Metastatic Breast Carcinoma in the Brain (tissue), 10 donors: ENCODE measurements around the genes BTBD7, COX8C, PPP4R4 and SERPINA10.

GRCh38 chr14:93332703-93333645 is at the start of gene BTBD7:
BTBD7 (minus strand) TSS chr14:93333036.
- PRO-cap, 10 experiments: peak in 10 of 10 experiments; most common plus-strand start chr14:93333182 (in 7); most common minus-strand start chr14:93333018 (in 9)

- PRO-cap, 10 experiments: peak in 1 of 10 experiments; most common plus-strand start chr14:93347118 (in 1); most common minus-strand start chr14:93347008 (in 1)
These were observed at the start of gene COX8C for GRCh38 chr14:93346671-93347257. COX8C (plus strand) TSS chr14:93347182.

DNA sequence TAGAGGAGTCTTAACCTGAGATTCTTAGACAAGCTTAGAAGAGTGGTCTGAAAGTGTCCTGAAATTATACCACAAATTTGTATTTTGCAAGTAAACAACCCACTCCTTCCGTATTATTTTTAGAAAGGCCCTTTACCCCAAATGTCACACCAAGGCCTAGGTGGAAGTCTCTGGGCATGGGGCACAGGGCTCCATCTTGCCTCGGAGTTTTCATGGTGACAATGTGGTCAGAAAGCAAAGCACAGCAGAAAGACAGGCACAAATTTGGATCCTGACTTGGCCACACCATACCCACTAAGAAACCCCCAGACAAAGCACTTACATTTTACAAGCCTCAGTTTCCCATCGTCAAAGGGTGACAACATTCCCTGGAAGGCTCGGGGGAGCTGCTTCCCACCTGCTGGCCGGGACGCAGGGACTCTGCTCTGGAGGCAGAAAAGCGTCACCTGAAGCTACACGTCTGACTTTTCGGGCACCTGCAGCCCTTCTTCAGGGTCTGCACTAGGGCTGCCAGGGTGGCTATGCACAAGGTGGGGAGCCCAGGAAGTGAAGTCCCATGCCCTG is 37.5 kb downstream of the PRIMA1 start:
- PRO-cap, 10 experiments: no peak in any of the 10 experiments

DNA sequence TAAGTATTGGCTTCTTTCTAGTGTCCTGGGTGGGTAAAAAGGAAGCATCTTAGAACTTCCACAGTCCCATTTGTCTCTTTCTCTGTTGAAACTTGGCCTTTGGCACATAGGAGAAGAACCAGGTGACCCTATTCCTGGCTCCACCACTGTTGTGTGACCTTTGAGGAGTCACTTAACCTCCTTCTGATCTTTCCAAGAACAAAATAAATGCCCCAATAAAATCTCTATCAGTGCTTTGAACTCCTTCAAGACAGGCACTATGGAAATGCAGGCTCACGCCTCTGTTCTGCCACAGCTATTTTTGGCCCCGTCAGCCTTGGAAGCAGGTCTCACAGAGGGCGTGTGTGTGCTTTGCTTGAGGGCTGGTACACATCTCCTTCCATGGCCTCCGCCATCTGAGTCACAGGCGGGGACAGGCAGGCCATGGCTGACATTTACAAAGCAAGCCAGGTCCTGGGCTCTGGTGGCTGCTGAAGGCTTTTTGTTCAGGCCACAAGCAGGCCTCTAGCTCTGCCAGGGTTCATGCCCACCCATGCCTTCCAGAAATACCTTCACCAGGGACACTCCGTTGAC is 16.1 kb downstream of the PRIMA1 start:
- PRO-cap, 10 experiments: no peak in any of the 10 experiments

DNA sequence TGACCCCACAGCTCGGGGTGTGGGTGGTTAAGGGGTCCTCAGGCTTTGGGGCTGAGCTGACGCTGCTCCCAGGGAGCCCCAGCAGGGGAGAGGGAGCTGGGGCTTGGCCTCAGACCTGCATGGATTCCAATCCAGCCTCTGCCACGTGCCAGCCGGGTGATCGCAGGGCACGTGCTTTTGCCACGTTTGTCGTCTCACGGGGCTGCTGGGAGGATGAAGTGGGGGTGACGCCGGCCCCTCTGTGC is 36.2 kb upstream of the PRIMA1 start:
- PRO-cap, 10 experiments: no peak in any of the 10 experiments

DNA sequence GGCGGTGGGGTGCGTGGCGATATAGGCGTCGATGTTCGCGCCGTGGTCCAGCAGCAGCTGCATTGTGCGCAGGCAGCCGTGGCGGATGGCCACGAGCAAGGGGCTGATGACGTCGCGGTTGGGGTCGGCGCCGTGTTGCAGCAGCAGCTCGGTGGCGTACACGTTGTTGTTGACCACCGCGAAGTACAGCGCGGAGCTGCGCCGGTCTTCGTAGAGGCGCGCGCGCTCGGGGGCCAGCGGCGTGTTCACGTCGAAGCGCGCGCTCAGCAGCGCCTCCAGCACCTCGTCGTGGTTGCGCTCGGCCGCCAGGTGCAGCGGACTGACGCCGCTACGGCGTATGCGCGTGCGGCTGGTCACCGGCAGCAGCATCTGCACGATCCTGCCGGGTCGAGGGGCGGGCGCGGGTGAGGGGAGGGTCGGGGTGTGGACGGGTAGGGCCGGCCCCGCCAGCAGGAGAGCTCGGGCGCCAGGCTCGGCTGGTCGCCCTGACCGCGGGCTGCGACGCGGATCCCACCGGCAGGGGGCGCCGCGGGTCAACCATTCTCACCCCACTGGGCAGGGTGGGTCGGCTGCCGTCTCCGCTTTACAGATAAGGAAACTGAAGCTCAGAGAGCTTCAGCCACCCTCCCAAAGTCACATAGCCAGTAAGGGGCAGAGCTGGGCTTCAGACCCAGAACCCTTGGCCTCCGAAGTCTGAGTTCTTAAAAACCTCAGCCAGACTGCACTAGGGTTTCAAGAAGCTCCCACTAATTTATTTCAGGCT is 12.3 kb downstream of the FAM181A start:
- PRO-cap, 10 experiments: no peak in any of the 10 experiments

GRCh38 chr14:94045230-94045454 is 19.0 kb downstream of the OTUB2 start:
- PRO-cap, 10 experiments: no peak in any of the 10 experiments

GRCh38 chr14:94110337-94111451 is 18.7 kb downstream of the IFI27L2 start:
- PRO-cap, 10 experiments: peak in 10 of 10 experiments; most common plus-strand start chr14:94110736 (in 10); most common minus-strand start chr14:94110631 (in 2)

DNA sequence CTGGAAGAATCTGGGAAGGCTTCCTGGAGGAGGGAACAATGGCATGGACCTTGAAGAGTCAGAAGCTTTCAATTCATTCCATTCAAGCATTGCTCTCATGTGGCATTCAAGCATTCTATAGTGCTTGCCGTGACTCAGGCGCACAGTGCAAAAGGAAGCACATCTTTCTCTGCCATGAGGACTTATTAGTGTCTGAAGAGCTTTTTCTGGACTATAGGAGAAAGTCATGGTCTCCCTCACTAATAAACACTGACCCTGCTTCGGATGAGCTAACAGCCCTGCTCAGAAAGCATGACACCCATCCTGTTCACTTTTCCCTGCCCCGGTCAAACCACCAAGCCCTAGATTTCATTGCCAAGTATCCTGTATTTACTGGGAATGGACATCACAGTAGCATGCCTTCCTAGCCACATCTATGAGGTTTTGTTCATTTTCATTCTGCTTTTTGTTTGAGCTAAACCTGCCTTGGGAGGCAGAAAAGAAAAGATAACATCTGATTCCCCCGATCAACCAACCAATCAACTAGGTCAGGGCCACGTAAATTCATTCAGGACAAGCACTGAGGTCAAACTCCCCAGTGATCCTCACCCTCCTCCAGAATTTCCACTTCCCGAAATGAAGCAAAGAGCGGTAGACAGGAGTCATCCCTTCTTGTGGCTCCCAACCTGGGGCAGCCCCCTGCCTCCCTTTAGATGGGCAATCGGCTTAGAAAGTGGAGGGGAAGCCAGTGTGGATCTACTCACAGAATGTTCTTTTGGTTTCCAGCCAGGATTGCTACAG is 15.1 kb downstream of the IFI27L2 start:
- PRO-cap, 10 experiments: peak in 1 of 10 experiments; most common plus-strand start position 706 of the sequence (in 1); most common minus-strand start position 417 of the sequence (in 1)

GRCh38 chr14:94162085-94162301 is 12.1 kb upstream of the PPP4R4 start:
- PRO-cap, 10 experiments: no peak in any of the 10 experiments

GRCh38 chr14:94173366-94174493 is at the start of gene PPP4R4:
PPP4R4 (plus strand) TSS chr14:94174322.
- PRO-cap, 10 experiments: peak in 2 of 10 experiments; most common plus-strand start chr14:94174129 (in 2); most common minus-strand start chr14:94173937 (in 2)

GRCh38 chr14:94292995-94293596 is at the start of gene SERPINA10:
SERPINA10 (minus strand) TSS chr14:94293268.
- PRO-cap, 10 experiments: no peak in any of the 10 experiments

GRCh38 chr14:94317231-94317658 is 5.9 kb downstream of the SERPINA6 start:
- PRO-cap, 10 experiments: peak in 1 of 10 experiments; most common plus-strand start chr14:94317508 (in 1)

GRCh38 chr14:94441424-94441823 is 11.2 kb downstream of the SERPINA11 start:
- PRO-cap, 10 experiments: no peak in any of the 10 experiments

DNA sequence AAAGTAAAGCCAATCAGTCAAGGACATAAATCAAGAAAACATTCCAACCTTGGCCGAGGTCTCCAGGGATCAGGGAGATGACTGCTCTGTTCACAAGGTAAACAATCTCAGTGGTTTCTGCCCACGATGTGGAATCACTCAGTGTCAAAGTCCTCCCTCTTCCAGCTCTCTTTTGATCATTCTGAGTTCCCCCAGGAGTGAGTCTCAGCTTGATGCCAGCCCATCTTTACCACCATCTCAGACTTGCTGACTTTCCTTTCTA is 4.8 kb upstream of the SERPINA9 start:
- PRO-cap, 10 experiments: no peak in any of the 10 experiments

- PRO-cap, 10 experiments: no peak in any of the 10 experiments
These were observed 3.3 kb downstream of the SERPINA5 start for GRCh38 chr14:94584192-94585306.

DNA sequence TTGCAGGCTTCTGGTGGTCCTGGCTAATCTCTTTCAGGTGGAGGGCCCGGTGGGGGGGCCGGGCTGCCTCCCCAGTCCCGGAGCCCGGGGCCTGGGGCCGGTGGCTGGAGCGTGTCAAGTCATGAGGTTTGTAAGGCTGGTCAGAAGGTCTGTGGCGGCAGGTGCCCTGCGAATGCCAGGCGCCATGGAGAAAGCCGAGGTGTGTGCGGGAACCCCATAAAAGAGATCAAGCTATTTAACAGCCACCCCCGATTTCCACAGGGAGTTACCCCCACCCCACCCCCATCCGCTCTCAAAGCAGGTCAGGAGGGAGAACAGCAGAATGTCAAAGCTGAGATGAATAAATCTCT is 95.0 kb upstream of the GSC start:
- PRO-cap, 10 experiments: peak in 2 of 10 experiments; most common minus-strand start position 71 of the sequence (in 2)

DNA sequence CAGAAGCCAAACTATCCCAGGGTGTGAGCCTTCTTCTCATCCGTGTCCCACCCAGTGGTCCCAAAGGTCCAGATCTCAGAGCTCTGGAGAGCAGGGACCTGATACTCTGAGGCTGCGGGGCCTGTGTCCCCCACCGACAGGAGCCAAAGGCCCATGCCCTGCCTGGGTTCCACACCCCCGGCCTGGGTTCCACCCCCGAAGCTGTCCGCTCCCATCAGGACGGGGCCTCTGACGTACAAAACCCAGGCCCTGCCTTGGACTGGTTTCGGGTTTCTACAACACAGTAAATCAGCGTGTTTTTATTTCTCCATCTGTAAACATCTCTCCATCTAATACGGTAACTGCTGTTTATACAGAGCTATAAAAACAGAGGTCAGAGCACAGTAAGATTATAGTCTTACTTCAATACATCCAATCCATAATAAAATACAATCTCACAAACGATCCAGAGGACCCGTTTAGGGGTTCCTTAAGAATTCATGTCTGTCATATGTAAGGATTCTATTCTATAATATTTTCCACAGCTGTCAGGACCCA is 110.5 kb downstream of the DICER1 start:
- PRO-cap, 10 experiments: no peak in any of the 10 experiments

- PRO-cap, 10 experiments: no peak in any of the 10 experiments
These were observed 54.2 kb downstream of the DICER1 start for GRCh38 chr14:95103068-95103628.

- PRO-cap, 10 experiments: peak in 10 of 10 experiments; most common plus-strand start chr14:95157655 (in 8); most common minus-strand start chr14:95157923 (in 2)
These were observed 350 bp upstream of the DICER1 start for GRCh38 chr14:95157614-95158144.